Ileum (tissue), 1 donor: ENCODE measurements around a stretch of chr18.

- PRO-cap: bidirectional peak, plus-strand start at chr18:56638824, minus-strand start at chr18:56638592
Measured at GRCh38 chr18:56638746-56639060, 311 bp upstream of the TXNL1 start.

- PRO-cap: no peak
Measured at GRCh38 chr18:57691463-57692127, 70.0 kb upstream of the NARS1 start.

DNA sequence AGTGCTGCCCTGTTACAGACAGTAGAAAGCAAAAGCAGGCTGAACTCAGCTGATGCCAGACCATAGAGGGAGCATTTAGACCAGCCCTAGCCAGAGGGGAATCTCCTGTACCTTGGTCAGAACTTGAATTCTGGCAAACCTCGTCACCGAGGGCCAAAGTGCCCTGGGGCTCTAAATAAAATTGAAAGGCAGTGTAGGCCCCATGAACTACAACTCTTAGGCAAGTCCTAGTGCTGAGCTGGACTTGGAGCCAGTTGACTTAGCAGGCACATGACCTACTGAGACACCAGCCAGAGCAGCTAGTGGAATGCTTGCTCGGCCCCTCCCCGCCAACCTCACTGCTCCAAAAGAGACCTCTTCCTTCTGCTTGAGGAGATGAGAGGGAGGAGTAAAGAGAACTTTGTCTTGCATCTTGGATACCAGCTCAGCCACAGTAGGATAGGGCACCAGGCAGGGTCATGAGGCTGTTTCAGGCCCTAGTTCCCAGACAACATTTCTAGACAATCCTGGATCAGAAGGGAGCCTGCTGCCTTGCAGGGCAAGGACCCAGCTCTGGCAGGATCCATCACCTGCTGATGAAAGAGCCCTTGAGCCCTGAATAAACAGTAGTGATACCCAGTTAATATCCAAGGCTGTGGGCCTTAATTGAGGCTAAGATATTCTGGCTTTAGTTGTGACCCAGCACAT is 90.6 kb downstream of the ATP8B1 start:
- PRO-cap: no peak

GRCh38 chr18:57901685-57902234 is 98.6 kb upstream of the ATP8B1 start:
- PRO-cap: no peak

GRCh38 chr18:58103344-58104062 is 59.5 kb downstream of the NEDD4L start:
- PRO-cap: unidirectional peak, plus-strand start at chr18:58103781

GRCh38 chr18:58149167-58149773 is 105.2 kb downstream of the NEDD4L start:
- PRO-cap: no peak

- PRO-cap: no peak
Measured at GRCh38 chr18:58202178-58202780, 158.3 kb downstream of the NEDD4L start.

DNA sequence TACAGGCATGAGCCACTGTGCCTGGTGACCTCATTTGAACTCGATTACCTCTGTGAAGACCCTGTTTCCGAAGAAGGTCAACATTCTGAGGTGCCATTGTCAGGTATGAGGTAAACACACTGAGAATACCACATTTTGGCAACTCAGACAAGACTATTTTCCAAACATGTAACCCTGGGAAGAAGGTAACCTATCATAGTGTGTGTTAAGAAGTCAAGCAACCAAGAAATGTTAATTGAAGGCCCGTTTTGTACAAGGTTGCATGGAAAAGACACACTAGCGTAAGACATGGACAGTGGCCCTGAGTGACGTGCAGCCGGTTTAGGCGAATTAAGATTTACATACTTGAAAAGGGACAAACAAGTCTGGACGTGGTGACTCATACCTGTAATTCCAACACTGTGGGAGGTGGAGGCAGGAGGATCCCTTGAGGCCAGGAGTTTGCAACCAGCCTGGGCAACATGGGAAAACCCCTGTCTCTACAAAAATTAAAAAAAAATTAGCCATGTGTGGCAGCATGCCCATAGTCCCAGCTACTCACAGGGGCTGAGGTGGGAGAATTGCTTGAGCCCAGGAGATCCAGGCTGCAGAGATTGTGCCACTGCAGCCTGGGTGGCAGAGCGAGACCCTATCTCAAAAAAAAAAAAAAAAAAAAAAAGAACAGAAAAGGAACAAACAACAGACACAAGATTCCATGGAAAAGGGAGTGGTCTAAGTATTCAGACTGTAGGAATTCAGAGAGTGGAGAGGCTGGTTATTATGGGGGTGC is 186.8 kb downstream of the NEDD4L start:
- PRO-cap: no peak

DNA sequence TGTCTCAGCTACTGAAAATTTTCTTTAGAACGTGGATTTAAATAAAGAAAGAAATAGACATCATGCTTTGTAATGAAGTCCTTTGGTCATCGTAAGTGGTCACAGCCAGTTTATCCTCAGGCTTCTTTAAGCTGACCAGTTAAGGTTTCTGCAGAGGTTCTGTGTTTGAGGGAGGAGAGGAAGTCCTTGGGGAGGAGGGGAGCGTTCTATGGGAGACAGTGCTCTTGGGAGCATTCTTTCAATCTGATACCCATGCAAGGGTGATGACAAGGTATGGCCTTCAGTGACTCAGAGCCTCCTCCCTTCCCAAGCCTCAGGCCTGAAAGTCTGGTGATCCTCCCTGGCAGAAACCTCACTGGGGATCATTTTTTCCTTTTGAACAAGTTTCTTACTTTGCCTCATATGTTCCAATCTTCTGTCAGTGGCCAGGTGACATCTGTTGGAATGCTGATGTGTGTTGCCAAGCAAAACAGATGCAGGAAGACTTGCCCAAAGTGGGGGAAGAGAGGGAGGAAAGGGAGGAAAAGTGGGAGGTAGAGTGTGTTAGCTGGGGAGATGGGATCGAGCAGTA is 224.7 kb downstream of the NEDD4L start:
- PRO-cap: no peak

GRCh38 chr18:58302934-58303768 is 259.1 kb downstream of the NEDD4L start:
- PRO-cap: no peak

- PRO-cap: no peak
Measured at GRCh38 chr18:58361039-58361710, 267.7 kb downstream of the ALPK2 start.

DNA sequence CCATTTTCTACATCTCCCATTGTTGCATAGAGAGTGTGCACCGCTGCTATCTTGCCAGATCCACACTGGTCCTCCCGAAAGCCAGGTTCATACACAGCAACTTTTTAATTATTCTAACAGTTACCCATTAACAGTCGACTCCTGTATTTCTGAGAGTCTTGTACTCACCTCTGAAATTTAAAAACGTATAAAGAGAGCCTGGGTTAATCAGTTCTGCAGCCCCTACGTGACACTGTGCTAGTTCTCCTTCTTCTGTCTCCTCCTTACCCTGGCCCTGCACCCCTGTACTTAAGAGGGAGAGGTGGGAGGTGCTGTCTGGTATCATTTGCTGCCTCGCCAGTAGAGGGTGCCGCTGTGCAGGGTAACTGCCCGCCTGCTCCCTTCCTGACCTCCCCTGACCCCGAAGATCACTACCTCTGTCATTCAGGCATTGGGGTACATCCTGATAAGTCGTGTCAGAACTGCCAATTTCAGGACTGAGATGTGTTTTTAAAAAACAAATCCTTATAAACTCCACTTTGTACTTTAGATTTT is 229.0 kb downstream of the ALPK2 start:
- PRO-cap: no peak

DNA sequence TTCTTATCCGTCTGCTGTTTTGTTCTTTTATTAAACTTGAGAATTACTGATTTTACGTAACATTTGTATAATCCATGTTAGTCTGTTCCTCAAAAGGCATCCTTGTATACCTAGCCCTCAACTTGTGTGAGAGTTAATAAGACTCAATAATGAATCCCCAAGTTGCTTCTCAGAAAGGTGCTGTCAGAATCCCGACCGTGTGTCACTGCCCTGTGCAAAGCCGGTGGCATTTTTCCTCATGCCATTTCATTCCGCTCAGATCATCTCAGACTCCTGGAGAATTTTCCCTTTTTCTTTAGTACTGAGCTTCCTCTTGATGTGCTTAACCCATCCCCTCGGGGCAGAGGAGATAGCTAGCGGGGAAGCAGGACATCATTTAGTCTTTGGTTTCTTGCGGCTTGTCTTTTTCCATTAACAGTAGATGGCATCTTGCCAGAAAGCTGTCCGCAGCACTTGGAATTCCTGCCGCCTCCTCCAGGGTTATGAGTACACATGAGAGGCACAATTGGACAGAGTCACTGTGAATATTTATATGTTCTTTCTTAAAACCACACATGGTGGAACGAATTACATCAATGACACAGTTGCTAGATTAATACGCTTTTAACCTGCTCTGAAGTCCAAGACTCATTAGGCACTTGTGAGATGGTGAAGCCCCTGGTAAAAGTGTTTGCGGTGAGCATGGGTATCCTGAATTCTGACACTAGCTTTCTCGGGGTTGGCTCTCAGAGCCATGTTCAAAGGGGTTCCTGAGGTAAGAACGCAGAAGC is 226.7 kb downstream of the ALPK2 start:
- PRO-cap: no peak

- PRO-cap: no peak
Measured at GRCh38 chr18:58443677-58444122, 185.2 kb downstream of the ALPK2 start.

GRCh38 chr18:58450604-58451583 is 178.0 kb downstream of the ALPK2 start:
- PRO-cap: no peak

DNA sequence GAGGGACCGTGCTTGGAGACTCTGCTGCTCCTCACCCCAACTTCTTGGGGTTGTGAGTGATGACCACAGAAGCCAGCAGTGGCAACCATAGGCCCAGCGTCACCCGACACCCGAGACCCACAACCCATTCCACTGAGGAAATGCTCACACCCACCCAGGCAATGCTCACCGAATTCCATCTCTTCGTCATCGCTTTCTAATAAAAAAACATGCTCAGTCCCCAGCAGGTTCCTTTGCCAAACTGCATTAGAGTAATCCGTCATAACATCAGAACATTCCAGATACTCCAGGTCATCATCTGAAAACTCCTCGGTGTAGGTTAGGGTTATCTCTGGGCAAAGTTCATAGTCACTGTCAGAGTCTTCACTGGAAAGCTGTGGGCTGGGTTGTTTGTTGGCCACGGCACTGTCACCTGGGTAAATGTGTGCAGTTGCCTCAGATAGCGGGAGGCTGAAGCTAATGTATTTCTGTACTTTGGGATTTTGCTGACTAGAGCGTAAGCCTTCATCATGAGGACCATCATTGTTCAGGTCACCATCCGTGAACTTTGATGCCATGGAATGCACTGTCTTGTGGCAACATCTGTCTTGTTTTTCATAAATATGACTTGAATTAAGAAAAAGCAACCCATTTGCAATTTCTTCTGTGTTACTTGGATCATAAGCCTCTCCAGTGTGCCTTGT is 49.2 kb downstream of the ALPK2 start:
- PRO-cap: no peak

GRCh38 chr18:58691235-58691638 is 20.0 kb downstream of the MALT1 start:
- PRO-cap: no peak

DNA sequence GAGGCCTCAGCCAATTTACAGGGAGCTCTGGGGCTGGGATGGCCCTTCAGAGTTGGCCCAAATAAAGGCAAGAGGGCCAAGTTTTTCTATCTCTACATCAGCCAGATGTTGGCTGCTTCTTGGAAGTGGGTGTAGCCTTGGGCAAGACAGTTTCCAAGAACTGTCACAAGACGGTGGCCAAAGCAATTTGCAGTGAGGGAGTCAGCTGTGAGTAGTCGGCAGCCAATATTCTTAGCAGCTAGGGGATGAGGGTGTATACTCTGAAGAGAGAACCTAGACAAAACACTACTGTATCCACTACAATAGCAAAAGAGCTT is 5.6 kb upstream of the ZNF532 start:
- PRO-cap: no peak

DNA sequence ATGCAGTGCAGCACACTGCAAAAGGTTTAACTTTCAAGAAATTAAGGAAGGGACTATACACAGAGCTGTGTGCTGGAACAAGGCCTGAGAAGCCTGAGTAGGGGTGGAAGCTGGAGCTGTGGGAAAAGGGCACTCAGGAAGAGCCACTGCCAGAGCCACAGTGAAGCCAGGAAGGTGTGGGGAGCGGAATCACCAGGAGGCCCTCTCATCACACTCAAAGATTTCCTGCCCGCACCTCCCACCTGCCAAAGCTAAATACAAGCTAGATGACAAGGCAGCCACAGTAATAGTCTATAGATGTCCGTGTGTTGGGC is 126.0 kb downstream of the ZNF532 start:
- PRO-cap: no peak

- PRO-cap: no peak
Measured at GRCh38 chr18:59026779-59027543, 112.7 kb upstream of the SEC11C start.